SJCRH30 (cell line): ENCODE data around the genes BRI3 and NPTX2.

DNA sequence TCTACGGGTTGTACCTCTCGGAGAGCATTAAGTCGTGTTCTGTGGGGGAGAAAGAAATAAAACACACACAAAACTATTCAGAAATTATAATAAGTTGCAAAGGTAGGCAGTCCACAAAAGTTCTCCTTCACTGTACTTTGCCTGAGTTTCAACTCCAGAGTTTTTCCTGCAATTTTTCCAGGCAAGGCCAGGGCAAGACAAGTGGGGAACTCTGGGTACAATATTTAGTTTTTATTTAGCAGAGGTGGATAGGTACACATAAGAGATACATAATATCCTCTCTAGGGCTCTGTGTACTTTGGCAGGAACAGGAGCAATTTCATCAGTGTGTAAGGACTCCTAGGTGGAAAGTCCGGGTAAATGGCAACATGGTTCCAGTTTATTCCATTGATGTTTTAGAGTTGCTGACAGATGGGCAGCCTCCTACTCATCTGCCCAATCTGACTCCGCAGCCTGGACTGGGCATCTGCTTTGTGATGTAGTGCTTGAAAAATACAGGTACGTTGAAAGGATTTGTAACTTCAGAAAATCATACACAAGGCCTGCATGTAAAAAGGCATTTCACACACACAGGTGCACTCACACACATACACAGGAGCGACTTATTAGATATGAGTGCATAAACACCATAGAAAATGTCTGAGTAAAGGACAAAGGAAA, 5.8 kb downstream of the PON1 start:
- RAMPAGE, long total RNA = no peak

DNA sequence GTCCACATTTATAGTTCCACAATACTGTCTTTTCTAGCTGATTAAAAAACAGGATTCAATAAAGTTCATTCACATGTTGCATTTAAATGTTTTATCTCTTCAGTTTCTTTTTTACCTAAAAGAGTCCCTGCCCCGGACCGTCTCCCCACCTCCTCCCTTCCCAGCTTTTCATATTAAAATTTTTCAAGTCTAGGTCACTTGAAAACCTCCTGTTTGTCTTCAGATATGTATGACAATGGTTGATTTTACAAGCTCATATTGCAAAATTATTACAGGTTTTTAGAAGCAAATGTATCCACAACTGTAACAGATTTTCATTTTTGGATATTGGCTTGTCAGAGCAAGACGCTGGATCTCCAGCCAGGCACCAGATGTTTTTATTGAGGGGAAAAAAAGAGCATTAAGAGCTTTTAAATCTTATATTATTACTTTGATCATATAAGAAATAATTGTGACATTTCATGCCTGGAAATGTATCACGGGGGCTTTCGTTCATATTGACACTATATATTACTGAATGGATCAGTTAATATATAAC, 439 bp upstream of the ASB4 start:
- RAMPAGE, long total RNA = no peak

DNA sequence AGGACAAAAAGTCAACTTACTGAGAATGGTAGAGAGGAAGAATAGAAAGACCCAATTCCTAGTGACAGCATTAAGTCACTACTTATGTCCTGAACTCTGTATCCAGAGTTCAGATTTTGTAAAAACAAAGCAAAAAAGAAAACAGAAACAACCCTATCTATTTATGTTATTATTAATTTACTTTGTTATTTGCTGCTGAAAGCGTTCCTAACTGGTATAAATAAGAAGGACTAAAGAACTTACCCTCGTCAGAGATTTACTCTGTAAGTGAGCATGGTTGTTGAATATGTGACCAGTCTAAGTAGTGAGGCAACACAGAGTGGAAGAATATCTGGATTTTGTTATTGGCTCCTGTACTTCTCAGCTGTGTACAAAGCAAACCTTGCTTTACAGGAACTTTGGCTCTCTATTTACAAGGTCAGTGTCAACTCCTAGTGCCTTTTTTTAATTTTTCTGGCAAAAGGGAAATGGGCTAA, 35.8 kb downstream of the PDK4 start:
- RAMPAGE, long total RNA = no peak

DNA sequence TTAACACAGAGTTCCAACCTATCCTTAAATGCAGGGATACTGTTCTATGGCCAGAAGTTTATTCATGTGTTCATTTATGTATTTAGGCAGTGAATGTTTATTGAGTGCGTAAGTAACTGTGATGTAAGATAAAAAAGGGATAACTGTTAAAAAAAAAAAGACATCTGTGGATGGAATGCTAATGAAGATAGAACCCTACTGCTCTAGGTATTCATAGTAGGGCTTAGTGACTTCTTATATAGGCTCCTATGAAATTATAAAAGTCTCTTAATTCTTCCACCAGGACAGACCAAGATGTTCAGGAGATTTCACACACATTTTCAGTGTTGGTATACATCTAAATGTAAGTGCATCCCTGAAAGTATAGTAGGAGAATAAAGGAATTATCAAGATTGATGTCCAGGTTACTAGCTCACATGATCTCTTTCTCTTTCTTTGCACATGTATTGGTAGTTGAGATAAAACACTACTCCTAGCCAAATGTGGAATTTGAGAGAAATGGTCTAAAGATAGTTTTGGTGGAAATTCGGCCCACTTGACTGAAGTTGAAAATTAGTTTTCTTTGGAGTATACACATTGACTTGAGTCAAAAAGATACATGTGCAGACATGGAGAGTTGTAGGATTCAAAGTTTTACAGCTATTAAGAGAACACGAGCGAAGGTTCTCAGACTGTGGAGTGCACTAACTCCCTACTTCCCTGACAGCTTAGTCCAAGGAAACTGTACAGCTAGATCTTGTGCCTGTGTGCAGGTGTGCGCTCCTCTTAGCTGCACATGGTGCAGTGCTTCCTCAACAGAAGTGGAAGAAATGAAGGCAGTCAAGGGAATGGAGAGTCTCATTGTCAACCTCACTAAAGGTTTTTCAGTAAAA, 14.0 kb downstream of the PDK4 start:
- RAMPAGE, long total RNA = no peak

GRCh38 chr7:95607341-95608105, 11.2 kb upstream of the PDK4 start:
- RAMPAGE, long total RNA = no peak

DNA sequence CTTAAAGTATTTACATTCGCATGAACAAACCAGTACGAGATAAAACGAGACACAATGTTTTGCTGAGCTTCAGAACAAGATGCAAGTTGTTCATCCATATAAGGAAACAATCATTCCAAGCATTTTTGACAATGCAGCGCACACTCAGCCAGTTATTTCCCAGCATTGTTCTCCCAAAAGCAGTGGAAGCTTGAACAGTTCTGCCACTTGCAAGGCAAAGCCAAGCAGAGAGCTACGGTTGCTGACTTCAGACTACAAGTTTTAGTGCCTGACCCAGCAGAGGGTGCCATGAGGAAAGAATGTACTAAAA, 152.5 kb downstream of the SLC25A13 start:
- RAMPAGE, long total RNA = no peak

GRCh38 chr7:96176236-96176882, 145.5 kb downstream of the SLC25A13 start:
- RAMPAGE, long total RNA = no peak

DNA sequence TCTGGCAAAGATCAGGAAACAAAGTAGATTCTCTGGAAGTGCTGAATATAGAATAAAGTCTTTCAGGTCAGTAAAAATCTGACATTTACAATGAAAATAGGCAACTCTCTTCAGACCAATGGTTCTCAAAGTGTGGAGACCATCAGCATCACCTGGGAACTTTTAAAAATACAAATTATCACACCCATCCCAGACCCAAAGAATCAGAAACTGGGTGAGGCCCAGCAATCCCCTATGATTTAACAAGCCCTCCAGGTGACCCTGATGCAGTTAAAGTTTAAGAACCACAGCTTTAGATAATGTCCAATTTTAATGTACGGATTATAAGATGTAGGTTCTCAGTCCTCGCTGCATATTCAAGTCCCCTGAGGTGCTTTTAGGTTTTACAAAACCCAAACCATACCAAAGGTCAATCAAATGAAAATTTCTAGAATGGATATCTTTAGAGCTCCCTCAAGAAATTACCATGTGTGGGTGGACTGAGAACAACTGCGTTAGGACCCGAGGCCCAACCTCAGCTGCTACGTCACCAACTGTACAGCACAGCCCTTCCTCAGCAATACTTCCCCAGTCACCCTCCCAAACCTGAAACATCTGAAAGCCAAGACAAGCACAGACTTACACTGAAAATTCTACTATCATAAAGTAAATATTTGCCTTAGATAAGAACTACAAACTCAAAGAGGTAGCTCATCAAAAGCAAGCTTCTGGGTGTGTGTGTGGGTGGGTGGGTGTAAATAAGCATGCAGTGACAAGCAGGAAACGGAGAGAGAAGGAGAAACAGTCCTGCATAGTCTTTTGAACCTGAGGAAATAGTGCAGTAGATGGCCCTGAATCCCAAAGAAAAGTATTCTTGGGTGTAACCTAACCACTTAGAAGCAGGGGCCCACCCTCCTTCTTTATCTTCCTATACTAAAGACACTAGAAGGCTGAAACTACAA, 19.0 kb downstream of the SLC25A13 start:
- RAMPAGE, long total RNA = no peak

DNA sequence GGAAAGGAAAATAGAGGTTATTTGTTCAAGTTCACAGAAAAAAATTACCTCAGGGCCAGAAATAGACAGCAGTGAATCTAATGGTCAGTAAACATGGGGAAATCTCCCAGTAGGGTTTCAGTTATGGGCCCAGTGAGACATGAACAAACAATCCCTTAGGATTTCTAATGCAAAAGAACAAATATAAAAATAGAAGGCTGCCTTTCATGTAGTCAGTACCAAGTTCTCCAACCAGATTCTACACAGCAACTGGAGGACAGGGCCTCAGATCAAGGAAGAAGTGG, 85.2 kb upstream of the SEM1 start:
- RAMPAGE, long total RNA = no peak

- RAMPAGE, long total RNA = no peak
These were observed 281.1 kb upstream of the TAC1 start for GRCh38 chr7:97450742-97451133.

DNA sequence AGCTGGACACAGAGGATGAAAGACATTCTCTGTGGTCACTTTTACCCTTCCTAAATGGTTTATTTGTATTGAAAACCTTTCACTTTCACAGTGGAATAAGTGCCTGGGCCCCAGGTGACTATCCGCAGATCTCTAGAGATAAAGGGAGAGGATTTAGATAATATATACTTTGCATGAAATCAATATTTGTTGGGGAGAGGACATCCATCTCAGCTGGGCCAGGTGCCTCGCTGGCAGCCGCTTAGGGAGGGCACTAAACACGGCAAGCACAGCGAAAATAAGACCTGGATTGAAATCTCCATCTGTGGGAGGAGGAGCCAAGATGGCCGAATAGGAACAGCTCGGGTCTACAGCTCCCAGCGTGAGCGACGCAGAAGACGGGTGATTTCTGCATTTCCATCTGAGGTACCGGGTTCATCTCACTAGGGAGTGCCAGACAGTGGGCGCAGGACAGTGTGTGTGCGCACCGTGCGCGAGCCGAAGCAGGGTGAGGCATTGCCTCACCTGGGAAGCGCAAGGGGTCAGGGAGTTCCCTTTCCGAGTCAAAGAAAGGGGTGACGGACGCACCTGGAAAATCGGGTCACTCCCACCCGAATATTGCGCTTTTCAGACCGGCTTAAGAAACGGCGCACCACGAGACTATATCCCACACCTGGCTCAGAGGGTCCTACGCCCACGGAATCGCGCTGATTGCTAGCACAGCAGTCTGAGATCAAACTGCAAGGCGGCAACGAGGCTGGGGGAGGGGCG, 118.4 kb upstream of the TAC1 start:
- RAMPAGE, long total RNA = no peak

DNA sequence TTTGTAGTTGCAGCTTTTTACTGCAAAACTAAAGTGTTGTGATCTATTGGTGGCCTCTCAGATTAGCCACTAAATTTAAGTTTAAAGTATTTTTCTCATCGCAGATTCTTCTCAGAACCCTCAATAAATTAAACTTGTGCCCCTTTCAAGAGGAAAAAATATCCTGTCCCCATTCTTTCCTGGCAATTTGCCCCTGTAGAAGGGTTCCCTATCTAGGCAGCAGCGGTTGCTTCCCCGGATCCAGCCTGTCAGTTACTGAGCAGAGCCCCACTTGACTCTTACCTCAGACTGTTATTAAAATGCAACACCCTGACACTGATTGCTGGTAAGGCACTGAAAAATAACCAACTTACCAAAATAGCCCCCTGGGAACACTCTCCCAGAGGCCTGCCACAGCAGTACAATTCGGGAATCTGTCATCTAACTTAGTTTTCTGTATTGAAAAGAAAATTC, 13.9 kb downstream of the LMTK2 start:
- RAMPAGE, long total RNA = no peak

DNA sequence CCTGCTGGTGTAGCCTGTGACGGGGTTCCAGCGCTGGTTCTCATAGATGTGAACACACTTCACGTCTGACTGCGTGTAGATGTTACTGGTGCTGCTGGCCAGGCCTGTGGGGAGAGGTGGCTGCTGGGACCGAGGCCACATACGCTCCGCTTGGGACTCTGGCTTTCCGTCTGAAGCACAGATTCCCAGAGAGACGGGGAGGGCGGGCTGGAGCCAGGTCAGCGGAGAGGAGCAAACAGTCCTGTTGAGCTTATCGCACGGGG, 16.7 kb downstream of the BHLHA15 start:
- RAMPAGE, long total RNA = no peak

- RAMPAGE, long total RNA = no peak
These were observed at the start of gene BRI3 for GRCh38 chr7:98281100-98282050. TSS of gene BRI3 (plus strand) at chr7:98281686.

DNA sequence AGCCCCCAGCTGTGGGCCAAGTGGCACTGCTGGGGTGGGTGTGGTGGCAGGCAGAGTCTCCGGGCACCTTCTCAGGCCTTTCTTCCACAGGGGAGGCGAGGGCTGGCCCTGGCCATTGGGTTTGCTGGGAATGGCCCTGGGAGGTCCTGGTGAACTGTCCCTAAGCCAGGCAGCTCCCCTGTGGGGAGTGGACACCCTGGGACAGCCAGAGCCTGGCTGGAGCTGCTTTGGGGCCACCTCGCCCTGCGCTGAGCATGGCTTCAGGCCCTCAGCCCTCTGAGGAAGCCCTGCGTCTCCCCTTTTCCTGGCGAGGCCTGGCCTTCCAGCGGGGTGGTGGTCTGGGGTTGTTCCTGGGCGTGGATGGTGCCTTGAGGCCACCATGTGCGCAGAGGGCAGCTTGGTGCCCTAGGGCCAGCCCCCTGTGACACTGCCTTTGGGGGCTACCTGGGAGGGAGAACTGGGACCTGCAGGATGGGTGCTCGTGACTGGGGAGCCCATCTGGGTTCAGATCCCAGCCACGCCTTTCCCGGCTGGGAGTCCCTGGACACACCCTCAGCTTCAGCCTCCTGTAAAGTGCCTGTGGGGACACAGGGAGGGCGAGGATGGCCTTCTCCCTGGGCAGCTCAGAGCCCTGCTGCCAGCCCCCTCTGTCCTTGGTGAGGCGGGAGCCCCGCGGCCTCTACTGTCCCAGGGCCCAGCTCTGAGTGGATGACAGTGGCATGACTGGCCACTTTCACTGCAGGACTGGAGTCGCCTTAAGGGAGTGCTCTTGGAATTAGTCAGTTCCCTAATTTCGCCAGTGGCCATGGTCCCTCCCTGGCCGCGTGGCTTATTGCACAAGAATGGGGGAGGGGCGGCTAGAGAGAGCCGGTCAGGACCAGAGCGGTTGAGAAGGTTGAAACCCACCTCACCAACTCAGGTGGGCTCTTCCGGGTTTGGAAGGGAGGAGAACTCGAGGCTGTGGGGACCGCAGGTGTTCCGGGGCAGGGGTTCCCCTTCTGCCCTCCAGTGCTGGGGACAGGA, 4.4 kb downstream of the BRI3 start:
- RAMPAGE, long total RNA = no peak

DNA sequence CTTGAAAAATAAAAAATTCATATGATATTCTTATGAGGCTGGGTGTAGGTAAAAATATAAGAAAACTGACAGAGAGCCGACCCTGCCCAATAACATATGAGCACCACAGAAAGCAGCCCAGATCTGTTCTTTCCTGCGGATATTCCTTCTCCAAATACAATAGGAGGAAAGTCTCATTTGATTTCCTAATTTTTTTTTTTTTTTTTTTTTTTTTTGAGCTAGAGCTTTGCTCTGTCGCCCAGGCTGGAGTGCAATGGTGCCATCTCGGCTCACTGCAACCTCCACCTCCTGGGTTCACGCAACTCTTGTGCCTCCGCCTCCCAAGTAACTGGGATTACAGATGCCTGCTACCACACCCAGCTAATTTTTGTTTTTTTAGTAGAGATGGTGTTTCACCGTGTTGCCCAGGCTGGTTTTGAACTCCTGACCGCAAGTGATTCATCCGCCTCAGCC, 31.4 kb downstream of the BAIAP2L1 start:
- RAMPAGE, long total RNA = no peak

DNA sequence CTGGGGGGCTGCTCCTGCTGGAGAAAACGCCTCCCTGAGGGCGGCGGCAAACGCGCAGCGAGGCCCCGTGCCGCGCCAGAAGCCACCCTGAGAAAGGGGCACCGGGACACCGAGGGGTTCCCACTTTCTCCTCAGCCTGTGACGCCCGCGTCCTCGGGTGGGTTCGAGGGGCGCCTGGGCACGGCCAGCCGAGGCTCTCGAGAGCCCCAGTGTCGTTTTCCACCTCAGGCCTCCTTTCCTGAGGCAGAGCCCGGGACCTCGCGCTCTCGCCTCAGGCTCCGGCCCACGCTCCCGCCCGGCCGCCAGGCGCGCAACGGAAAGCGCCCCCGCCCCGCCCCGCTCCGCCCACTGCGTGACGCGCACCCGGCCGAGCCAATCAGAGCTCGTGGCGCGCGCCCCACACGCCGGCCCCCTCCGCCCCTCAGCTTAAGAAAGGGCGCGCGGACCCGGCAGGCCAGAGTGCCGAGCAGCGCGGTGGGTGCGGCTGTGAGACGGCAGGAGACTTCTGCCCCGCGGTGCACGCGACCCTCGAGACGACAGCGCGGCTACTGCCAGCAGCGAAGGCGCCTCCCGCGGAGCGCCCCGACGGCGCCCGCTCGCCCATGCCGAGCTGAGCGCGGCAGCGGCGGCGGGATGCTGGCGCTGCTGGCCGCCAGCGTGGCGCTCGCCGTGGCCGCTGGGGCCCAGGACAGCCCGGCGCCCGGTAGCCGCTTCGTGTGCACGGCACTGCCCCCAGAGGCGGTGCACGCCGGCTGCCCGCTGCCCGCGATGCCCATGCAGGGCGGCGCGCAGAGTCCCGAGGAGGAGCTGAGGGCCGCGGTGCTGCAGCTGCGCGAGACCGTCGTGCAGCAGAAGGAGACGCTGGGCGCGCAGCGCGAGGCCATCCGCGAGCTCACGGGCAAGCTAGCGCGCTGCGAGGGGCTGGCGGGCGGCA, at the start of gene NPTX2:
Gene NPTX2, plus strand, starts transcription at position 457 of the 934 bp plus-strand sequence.
- RAMPAGE, long total RNA = no peak

GRCh38 chr7:98619457-98620251, 2.6 kb downstream of the NPTX2 start:
- RAMPAGE, long total RNA = no peak

DNA sequence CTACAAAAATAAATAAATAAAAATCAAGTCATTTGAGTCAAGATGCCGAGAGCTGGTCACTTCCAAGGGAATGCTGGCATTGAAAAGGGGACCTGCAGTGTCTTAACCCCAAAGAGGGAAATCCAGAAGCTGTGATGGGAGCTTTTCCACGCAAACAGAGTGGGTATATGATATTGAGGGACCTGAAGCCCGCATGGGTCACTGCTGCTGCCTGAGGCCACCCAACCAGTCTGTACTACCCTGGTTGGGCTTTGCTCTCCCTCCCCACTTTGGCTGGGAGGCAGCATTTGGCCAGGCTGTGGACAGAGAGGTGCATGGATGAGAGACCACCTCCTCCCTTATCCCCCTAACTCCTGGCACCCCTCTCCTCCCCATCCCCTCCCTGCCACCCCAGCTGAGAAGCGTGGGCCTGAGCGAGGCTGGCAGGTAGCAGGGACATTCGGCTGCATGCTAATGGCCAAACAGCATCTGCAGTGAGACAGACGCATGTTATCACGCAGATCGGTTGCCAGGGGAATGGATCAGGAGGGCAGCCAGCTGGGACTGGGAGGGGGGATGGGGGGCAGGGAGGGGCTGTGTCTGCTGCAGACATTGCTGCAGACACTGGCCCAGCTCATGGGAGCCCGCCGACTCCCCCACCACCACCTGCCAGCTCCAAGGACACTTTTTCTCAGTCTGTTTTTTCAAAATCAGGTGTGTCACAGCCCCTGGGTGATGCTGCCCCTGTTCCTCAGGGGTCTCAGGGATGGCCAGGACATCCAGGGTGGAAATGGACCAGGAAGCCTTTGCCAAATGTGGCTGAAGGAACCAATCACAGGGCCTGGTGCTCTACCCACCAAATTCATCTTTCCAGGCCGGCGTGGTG, 2.5 kb downstream of the TMEM130 start:
- RAMPAGE, long total RNA = no peak

- RAMPAGE, long total RNA = no peak
These were observed 44.4 kb downstream of the TRRAP start for GRCh38 chr7:98922637-98923157.